HGPS cell (cell line): ENCODE measurements around a stretch of chr17.

DNA sequence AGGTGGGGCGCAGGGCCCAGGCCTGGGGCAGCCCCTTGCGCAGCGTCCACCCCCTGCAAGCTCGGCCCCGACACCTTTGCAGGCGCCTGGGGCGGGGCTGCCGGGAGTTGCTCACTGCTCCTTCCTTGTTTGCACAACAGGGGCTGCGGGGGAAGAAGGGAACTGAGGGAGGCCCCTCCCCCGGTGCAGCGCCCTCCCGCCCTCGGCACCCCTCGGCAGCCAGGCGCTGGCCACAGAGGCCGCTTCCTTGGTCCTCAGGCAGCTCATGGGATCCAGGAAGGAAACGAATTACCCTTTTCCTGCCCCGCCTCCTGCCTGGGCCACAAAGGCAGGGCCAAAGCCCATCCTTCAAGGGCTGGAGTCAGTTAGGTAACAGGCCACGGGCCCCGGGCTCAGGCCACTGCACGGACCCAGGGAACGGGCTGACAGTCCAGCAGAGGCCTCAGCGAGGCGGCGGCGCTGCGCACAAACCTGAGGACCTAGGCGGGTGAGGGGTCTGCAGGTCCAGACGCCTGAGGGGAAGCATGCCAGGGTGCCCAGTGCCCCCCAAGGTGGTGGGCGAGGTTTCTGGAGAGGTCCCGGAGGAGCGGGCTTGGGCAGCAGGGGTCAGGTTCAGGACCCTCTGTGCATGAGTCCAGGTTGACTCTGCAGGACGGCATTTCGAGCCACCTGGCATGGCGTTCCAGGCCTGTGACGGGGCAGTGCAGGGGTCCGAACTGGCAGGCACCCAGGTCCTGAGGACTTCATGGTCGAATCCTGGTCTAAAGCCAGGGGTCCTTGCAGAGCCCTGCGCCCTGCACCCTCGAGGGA, 3.2 kb downstream of the SLC16A3 start:
- RRBS: 11% methylated on average over 2 of the region's 40 CpGs

GRCh38 chr17:82235458-82236281, 6.8 kb downstream of the SLC16A3 start:
- RRBS: 79% methylated on average over 6 of the region's 33 CpGs

DNA sequence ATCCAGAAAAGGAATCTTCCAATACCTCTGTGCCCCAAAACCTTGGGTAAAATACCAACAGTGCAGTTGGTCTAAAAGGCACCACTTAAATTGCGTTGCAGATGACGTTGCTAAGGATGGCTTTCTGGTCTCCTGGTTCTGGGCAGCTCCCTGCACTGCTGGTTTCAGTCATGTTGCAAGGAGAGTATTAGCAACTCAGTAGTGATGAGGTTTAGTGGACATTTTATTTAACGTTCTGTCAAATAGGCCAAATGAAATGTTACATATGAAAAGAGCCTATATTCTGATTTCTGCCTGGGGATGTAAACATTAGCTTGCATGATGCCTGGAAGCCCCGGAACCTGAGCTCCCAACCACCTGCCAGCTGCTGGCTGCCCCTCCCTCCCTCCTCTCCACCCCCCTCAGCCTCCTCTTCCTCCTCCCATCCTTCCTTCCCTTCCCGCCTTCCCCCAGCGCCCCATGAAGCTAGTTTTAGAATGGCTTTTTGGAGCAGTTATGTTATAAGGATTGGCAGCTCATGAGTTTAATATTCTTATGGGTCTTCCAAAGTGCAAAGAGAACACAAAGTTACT, 20.8 kb downstream of the CD7 start:
- RRBS: no CpG with 5 or more reads among the region's 6 CpGs

DNA sequence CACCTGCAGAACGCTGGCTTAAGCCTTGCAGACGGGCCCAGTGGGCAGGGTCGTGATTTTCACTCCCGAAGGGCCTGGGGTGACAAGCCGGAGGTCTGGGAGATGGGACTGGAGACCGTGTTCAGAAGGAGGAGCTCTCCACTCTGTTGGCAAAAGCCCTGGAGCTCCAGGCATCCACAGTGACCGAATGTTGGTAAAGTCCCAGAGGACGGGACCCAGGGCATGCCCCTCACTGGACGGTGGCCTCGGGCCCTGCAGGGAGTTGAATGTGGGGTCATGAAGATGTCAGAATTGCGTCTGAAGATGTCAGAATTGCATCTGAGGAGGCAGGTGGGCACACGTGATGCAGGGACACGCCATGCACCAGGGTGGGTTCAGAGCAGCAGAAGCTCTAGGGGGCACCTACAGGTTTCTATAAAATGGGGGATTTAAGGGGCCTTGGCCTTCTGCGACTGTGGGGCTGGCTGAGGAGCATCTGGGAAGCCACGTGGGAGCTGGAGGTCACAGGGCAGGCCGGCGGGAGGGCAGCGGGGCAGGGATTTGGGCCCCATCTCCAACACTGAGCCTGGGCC, 18.5 kb downstream of the CD7 start:
- RRBS: 68% methylated on average over 6 of the region's 18 CpGs

DNA sequence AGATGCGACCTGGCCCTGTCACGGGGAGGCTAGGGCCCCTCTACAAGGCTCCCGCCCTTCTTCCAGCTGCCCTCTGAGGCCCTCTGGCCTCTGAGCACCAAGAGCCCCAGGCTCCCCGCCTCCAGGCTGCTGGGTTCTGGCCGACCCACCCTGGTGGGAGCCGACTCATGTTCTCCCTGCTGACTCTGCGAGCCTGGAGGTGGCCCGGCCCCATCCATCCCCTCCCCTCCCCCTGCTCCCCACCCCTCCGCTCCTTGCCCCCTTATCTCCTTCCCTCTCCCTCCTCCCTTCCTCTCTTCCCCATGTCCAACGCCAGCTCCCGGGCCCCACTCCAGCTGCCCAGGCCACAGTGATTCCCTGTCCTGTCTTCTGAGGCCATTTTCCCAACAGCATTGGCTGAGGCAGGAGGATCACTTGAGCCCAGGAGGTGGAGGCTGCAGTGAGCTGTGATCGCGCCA, 12.9 kb downstream of the CD7 start:
- RRBS: no CpG with 5 or more reads among the region's 13 CpGs

DNA sequence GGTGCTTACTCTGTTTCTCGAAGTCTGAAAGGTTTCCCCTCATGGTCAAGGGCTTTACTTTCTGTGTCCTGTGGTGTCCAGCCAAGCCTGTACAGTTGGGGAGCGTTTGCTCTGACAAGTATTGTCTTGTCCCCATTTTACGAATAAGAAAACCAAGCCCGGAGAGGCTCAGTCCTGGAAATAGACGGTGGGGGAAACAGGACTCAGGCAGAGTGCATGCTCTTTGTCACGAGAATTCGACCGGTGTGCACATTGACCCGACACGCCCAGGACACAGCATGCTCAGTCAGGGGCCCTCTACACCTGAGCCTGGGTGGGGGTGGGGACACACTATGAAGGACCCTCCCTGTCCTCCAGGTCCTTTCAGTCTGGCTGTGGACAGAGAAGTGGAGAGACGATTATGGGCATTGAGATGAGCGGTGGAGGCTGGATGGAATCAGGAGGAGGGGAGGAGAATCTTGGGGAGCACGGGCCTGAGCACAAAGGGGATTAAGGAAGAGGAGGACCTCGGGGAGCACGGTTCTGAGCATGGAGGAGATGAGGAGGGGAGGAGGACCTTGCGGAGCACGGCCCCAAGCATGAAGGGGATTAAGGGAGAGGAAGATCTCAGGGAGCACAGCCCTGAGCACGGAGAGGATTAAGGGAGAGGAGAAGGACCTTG, 7.4 kb downstream of the CD7 start:
- RRBS: 84% methylated on average over 5 of the region's 18 CpGs

GRCh38 chr17:82315742-82316395, 1.5 kb downstream of the CD7 start:
- RRBS: no CpG with 5 or more reads among the region's 36 CpGs

- RRBS: no CpG with 5 or more reads among the region's 28 CpGs
Observed at GRCh38 chr17:82349259-82350187, 9.5 kb upstream of the TEX19 start.

- RRBS: 44% methylated on average over 1 of the region's 18 CpGs
Observed at GRCh38 chr17:82356941-82357344, 2.1 kb upstream of the TEX19 start.

DNA sequence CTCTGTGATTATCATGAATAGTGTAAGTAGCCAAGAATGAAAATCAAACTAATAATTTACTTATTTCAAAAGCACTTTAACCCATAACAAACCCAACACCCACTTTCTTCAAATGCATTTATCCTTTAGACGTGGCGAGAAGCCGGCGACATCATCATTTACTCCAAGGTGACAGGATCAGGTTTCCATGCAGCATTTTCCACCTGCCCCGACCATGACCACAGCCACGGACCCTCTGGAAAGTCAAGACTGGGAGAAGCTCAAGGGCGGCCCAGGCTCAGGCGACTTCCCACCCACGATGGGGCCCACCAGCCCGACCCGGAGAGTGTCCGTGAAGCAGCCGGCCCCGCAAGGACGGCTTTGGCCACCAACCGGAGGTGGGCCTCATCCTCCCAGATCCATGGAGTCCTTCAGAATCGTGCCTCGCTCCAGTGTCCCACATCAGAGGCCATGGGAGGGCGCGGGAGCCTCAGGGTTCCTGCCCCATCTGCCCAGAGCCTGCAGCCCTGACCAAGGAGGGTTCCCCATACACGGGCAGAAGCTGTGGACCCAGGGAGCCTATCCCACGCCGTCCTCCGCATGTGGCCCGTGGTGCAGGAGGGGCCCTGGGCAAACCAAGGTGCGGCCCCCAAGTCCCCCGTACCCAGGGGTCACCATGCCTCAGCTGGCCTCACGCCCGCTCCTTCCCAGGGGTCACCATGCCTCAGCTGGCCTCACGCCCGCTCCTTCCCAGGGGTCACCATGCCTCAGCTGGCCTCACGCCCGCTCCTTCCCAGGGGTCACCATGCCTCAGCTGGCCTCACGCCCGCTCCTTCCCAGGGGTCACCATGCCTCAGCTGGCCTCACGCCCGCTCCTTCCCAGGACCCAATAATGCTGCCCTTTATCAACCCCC, 18.8 kb downstream of the UTS2R start:
- RRBS: no CpG with 5 or more reads among the region's 37 CpGs

DNA sequence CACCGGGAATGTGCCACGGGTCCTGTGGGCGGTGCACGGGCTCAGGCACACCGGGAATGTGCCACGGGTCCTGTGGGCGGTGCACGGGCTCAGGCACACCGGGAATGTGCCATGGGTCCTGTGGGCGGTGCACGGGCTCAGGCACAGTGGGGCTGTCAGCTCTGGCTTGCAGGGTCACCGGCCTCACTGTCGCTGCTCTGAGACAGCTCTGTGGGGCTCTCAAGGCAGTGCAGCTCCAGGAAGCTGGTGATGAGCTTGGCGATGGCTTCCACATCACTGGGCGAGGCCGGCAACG, 6.8 kb downstream of the CYBC1 start:
- RRBS: 94% methylated on average over 1 of the region's 17 CpGs

- RRBS: 90% methylated on average over 16 of the region's 25 CpGs
Observed at GRCh38 chr17:82444296-82444786, 6.2 kb downstream of the CYBC1 start.

DNA sequence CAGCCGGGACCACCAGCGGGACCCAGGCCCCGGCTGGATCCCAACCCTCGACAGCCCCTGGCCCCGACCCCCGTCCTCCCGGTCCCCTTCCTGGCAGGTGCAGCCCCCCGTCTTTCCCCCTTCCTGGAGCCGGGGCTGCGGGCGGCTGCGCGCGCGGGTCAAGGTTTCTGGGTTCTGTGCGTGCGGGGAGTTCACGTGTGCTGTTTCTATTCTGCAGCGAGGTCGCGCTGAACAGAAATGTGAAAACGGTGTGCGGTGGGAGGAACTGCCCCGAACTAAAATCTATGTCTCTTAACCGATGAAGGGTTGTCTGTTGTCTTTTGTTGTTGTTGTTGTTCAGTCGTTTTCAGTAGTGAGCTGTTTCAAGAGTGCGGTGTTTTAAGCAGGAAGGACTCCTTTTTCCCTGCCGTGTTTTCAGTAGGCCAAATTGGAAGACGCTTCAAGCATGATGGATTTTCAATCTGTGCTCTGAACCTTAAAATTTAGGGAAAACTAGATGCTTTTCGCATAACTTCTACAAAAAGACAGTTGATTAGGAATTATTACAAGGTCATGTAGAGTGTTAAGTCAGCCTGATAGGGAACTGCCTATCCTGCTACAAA, 992 bp downstream of the FOXK2 start:
- RRBS: 3% methylated on average over 8 of the region's 30 CpGs

DNA sequence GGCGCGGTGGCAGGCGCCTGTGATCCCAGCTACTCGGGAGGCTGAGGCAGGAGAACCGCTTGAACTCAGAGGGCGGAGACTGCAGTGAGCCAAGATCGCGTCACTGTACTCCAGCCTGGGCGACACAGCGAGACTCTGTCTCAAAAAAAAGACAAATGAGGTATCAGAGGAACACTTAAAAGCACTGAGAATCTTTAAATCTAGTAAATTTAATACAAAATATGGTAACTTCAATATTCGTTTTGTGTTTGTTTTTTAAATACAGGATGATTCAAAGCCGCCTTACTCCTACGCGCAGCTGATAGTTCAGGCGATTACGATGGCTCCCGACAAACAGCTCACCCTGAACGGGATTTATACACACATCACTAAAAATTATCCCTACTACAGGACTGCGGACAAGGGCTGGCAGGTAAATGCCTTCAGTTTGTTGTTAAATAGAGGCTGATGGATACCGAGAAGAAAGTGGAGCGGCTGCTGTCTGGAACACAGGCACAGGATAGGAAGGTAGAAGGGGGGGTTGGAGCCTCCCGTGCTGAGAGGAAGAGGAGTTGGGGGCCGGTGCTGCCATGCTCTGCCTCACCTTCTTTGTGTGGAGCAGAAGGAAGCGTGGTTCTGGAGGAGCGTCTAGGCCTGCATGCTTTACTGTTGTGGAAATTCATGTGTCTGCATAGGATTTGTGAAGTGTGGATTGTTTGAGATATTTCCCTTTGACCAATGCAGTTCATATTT, 52.1 kb downstream of the FOXK2 start:
- RRBS: no CpG with 5 or more reads among the region's 25 CpGs

GRCh38 chr17:82574614-82575265, 55.2 kb downstream of the FOXK2 start:
- RRBS: no CpG with 5 or more reads among the region's 7 CpGs

DNA sequence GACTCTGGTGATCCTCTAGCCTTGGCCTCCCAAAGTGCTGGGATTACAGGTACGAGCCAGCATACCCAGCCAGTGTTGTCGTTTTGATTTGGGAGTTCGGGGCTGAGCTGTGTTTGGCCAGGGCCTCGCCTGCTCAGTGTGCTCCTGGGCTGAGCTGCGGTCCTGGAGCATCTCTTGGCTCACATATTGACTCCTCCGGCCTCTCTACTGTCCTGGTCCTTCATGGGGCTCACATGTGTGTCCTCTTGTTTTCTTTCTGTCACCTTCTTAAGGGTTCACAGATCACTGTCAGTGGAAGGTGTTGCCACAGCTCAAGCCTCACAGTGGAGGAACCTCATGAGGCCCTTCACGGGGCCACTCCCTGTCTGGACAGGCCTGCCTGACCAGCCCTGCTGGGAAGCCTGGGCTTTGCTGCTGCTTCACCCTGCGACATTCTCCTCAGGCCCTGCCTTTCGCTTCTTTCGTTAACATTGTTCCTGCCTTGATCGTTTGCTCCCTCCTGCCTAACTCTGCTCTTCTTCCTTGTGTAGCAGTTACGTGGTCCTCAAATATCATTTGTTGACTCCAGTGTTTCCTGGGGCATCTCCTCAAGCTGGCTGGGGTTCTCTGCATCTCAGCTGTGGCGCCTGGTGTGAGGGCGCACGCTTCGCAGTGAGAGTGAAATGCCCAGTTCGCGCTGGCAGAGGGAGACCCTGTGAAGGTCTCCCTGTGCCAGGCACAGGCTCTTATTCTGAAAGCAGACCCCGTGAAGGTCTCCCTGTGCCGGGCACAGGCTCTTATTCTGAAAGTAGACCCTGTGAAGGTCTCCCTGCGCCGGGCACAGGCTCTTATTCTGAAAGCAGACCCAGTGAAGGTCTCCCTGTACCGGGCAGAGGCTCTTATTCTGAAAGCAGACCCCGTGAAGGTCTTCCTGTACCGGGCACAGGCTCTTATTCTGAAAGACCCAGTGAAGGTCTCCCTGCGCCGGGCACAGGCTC, 55.8 kb downstream of the WDR45B start:
- RRBS: 20% methylated on average over 2 of the region's 27 CpGs

DNA sequence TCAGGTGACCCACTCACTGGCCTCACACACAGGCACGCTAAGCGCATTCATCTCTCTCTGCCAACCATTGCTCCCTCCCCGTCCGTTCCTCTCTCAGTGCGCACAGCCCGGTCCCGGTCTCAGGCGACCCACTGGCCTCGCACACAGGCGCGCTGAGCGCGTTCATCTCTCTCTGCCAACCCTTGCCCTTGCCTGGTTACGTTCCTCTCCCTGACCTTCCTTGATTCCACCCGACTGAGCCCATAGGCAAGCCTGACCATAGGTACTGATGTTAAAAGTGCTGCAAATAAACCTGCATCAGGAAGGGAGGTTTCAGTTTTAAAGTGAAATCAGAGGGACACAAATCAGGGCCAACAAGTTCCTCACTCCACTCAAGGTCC, 20.7 kb downstream of the WDR45B start:
- RRBS: 93% methylated on average over 4 of the region's 15 CpGs

DNA sequence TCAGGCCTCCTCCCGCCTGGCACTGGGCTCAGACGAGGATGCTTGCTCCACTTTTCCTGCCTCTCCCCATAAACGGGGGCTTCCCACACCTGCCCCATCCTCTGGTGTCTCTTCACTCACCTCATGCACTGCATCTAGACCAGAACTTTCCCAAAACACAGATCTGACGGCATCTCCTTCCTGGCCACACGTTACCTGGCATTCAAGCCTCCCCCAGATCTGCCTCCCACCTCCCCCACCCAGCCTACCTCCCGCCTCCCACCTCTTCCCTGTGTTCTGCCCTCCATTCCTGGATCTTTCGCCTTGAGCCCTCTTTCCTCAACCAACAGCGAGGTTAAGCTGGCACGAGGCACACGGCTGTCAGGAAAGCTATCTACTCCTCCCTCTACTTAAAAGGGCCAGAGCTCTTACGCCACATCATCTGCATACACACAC, 18.2 kb downstream of the WDR45B start:
- RRBS: no CpG with 5 or more reads among the region's 11 CpGs

- RRBS: 47% methylated on average over 3 of the region's 11 CpGs
Observed at GRCh38 chr17:82702942-82703179, 4.4 kb upstream of the RAB40B start.

DNA sequence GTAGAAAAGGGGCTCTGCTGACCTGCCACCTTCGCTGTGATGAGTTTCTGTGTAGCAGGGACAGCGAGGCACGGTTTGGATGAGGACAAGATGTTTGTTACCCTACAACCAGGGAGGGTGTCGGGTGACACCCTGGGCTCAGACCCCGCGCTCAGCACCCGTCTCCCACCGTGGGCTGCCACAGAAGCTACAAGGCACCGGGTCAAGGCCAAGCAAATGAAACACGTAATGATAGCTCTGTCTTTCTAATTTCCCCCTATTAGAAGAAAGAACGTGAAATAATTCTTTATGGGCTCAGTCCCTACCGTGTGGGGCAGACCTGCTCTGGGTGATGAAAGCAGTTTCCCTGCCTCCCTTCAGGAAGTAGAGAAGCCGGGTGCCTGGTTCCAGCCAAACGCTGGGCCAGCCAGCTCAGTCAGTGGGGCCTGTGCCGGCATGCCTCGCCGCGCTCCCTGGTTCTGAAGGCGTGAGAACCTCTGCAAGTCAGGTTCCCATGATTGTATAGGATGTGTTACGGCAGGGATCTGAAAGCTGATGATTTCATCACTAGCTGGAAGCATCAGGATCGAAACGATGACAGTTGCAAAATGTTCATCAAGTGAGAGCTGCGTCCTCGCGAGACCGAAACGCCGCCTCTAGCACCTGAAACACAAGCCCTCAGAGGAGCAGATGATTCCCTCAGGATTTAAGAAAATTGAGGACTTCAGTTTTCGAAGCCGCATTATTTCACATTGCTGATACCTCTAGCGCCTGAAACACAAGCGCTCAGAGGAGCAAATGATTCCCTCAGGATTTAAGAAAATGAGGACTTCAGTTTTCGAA, 3.8 kb downstream of the ZNF750 start:
- RRBS: 89% methylated on average over 3 of the region's 33 CpGs